Airway epithelial cell (primary cell): ENCODE data around the genes UQCRFS1, VSTM2B and TDRD12.

- RAMPAGE, long total RNA: no peak
These were observed 23.3 kb upstream of the ZNF724 start for GRCh38 chr19:23273130-23274295.

DNA sequence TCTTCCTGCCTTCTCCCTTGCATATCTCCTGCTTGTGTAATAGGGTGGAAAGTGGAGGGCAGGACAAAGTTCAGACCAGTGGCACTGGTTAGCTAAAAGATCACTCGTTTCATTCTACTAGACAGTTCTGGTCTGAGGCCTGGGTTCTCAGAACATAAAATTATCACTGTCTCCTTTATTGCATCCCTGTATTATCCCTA lies 52.9 kb downstream of the ZNF726 start:
- RAMPAGE, long total RNA: no peak

DNA sequence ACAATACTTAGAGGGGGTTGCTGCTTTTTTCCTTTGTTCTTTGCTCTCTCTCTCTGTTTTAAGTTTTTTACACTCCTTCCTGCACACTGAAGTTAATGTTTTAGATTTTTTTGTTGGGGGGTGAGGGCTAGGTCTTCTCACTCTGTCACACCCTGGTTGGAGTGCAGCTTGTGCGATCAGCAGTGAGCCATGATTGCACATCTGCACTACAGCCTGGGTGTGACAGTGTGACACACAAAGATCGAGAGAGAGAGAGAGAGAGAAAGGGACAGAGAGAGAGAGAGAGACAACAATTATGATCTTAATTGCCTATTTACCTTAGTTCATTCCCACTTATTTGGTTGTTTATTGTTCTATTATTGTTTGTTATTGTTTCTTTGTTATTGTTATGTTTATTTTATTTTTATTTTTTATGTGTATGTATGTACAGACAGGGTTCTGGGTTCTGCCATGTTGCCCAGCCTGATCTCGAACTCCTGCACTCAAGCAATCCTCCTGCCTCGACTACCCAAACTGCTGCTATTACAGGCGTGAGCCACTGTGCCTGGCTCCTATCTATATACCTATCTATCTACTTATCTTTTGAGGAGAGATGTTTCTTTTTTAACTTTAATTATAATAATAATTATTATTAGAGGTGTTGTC lies 1432.1 kb downstream of the UQCRFS1 start:
- RAMPAGE, long total RNA: no peak

- RAMPAGE, long total RNA: no peak
These were observed 677.8 kb downstream of the UQCRFS1 start for GRCh38 chr19:28534795-28535853.

DNA sequence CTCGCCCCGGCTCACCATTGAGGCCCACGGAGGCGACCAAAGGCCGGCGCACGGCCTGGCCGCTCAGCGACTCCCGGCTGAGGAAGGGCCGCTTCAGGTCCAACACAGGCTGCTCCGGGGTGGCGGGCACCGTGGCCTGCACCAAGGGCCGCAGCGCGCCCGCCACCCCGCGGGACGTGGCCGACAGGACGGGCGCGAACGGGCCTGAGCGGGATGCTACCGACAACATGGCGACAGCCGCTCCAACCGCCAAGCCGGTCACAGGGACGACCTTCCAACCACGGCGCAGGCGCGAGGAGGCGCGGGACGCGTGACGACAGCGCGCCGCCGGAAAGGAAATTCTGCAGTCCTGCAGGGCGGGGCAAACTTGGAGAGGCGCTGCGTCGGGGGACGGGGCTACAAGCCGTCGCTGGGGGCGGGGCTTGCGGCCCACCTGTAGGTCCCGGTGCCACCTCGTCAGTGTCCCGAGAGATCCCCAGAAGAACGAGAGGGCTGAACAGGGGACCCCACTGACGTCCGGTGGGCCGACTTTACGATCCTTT lies at the start of gene UQCRFS1:
TSS of gene UQCRFS1 (minus strand) at position 262 of the 542 bp plus-strand sequence.
- RAMPAGE, long total RNA: no peak

- RAMPAGE, long total RNA: no peak
These were observed 120.7 kb upstream of the VSTM2B start for GRCh38 chr19:29404992-29405539.

DNA sequence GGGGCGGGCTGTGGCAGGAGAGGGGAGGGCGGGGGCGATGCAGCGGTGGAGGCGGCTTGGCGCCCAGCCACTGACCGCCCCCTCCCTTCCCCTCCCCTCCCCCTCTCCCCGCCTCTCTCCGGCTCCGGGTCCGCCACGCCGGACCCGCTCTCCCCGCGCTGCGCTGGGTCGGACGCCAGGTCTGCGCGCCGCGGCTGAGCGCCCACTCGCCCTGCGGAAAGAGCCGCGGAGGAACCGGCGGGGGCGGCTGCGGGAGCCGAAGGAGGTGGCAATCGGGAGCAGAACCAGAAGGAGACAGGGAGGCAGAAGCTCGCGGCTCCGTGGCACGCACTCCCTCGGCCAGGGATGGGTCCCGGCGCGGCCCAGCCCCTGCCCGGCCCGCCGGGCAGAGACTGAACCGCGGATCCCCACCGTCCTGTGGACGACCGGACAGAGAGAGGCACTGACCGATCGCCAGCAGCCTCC lies at the start of gene VSTM2B:
TSS of gene VSTM2B (plus strand) at position 111 of the 465 bp plus-strand sequence.
- RAMPAGE, long total RNA: no peak

DNA sequence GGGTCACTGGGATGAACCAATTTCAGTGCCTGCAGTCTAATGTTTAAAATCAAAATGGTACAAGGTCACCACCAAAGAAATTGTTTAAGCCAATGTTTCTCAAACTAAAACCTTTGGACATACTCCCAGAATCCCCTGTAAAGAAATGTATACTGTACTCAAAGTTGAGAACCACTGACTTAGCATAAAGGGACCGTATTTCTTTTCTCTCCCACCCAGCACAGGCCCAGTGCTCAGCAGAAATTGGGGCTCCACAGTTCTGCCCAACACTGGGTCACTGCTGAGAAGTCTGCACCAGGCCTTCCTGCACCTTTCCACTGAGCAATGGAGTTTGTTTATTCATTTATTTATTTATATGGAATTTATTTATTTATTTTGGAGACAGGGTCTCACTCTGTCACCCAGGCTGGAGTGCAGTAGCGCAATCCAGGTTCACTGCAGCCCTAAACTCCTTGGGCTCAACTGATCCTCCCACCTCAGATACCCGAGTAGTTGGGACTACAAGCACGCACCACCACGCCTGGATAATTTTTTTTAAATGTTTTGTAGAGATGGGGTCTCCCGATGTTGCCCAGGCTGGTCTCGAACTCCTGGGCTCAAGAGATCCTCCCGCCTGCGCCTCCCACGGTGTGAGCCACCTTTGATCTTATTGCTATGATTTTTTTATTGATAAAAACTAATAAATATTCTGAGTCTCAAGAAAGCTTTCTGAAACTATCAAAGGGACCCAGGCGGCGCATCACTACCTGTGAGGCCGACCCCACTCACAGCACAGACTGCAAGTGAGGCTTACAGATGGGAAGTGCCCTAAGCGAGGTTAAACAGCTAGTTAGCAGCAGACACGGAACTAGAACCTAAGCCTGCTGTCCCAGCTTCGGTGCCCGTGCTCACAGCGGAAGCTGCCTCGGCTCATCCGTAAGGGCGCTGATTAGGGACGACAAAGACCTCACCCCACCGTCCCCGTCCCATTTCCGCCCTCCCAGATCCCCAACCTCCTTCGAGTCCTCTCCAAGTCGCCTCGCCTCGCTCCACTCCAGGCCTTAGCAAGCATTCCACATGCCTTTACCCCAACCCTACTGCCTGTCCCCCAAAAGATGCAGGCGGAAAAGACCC lies 720 bp upstream of the POP4 start:
- RAMPAGE, long total RNA: no peak

- RAMPAGE, long total RNA: no peak
These were observed 2.6 kb upstream of the PLEKHF1 start for GRCh38 chr19:29662338-29663399.

GRCh38 chr19:29672784-29673347 lies 7.6 kb downstream of the PLEKHF1 start:
- RAMPAGE, long total RNA: no peak

DNA sequence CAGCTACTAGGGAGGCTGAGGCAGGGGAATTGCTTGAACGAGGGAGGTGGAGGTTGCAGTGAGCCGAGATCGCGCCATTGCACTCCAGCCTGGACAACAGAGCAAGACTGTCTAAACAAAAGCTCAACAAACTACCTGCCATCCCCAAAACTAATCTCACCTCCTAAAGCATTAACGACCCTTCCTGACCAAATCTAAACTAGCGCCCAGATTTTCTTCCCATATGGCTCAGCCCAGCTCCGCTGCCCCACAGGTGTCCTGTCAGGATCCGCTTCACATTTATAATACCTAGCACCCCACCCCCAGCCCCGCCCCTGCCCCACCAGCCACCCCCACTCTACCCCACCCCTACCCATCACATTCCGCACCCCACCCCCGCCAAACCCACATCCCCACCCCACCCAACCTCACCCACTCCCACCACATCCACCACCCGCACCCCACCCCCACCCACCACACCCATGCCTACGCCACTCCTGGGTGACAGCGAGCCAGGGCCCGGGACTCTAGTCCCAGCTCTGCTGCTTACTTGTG lies 616 bp downstream of the C19orf12 start:
- RAMPAGE, long total RNA: no peak

DNA sequence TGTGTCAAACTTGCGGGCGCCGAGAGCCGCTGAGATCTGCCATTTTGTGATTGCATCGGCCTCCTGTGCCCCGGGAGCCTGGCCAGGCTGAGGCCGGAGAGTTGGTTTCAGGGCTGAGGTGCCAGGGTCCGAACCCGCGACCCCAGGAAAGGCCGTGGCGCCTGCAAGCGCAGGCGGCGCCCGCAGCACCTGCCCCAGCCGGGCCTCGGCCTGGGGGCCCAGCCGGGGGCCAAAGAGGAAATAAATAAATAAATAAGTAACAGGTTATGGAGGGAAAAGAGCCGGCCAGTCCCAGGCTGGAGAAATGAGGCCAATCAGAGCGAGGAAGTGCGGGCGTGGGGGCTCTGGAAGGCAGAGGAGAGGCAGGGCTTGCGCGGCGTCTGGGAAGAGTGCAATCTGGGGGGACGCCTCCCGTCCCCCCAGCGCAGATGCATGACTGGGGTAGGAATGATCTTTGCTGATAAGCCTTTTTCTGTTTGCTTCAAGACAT lies 145.7 kb upstream of the ZNF536 start:
- RAMPAGE, long total RNA: no peak

DNA sequence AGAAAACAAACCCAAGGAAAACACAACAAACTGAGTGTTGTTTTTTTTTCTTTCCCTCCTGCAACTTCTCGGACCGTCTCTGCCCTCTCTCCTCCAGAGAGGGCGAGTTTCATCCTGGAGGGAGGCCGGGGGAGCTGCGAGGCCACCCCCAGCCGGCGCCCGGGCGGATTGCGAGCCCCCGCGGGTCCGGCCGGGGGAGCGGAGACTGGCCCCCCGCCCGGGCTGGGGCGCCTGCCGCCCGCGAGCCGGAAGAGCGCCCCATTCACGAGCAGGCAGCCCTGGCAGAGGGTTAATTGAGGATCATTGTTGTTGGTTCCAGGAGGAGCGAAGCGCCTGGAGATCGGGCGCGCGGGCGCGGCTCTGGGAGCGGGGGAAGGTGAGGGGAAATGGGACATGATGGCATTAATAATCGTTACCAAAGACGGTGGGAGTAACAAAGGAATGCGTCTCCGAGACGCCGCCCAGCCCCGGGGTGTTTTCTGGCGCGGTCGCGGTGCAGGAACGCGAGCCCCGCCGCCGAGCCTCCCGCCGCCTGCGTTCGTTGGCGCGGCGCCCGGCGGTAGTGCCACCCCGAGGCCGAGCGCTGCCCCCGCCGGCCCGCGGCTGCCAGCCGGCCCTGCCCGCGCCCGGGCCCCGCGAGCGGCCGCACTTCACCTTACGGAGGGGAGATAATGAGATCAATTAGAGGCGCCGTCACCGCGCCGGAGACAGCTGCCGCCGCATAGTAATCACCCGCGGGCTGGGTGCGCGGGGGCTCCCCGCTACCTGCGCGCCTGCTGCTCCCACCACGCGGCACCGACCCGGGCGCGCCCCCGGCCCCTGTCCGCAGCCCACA lies 2.7 kb downstream of the ZNF536 start:
- RAMPAGE, long total RNA: no peak

GRCh38 chr19:30719248-30720319 lies 347.4 kb downstream of the ZNF536 start:
- RAMPAGE, long total RNA: no peak

- RAMPAGE, long total RNA: no peak
These were observed 2.6 kb upstream of the TSHZ3 start for GRCh38 chr19:31351573-31352496.

DNA sequence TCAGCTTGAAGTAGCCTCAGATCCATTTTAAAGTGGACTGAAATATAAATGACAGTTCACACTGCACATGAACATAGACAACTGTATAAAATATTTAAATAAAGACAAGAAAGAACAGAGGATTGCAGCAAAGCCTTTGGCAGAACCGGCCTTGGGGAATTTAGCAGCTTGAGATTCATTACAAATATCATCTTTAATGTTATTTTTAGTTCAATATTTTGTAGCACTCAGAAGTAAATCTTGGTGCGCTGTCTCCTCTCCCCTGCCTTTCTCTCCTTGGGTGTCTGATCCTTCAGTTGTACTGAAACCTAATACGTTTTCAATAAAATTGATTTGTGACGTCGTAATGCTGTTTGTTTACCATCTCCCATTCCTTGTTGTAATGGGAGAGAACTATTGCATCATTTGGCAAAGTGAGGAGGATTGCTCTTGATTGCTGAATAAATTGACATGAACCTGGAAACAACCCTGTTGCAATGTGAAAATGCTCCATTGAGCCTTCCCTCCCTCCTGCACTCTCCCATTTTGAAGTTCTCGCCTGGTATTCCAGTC lies 43.2 kb upstream of the TSHZ3 start:
- RAMPAGE, long total RNA: no peak

GRCh38 chr19:31803354-31803603 lies 454.0 kb upstream of the TSHZ3 start:
- RAMPAGE, long total RNA: no peak

- RAMPAGE, long total RNA: no peak
These were observed 1.8 kb downstream of the ZNF507 start for GRCh38 chr19:32347099-32347744.

DNA sequence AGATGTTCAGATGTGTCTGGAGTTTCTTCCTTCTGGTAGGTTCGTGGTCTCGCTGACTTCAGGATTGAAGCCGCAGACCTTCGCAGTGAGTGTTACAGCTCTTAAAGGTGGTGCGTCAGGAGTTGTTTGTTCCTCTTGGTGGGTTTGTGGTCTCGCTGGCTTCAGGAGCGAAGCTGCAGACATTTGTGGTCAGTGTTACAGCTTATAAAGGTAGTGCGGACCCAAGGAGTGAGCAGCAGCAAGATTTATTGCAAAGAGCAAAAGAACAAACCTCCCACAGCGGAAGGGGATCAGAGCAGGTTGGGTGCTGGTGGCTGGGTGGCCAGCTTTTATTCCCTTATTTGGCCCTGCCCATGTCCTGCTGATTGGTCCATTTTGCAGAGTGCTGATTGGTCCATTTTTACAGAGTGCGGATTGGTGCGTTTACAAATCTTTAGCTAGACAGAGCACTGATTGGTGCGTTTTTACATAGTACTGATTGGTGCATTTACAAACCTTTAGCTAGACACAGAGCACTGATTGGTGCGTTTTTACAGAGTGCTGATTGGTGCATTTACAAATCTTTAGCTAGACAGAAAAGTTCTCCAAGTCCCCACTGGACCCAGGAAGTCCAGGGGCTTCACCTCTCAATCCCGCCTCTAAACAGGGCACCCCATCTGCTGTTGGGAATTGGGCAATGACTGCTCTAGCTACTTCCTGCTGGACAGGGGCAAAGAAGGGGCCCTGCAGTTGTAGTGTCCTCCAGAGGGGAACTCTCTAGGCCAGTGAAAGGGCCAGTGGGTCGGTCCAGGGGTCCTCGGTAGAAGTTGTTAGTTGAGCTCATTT lies 1.8 kb downstream of the NUDT19 start:
- RAMPAGE, long total RNA: no peak

DNA sequence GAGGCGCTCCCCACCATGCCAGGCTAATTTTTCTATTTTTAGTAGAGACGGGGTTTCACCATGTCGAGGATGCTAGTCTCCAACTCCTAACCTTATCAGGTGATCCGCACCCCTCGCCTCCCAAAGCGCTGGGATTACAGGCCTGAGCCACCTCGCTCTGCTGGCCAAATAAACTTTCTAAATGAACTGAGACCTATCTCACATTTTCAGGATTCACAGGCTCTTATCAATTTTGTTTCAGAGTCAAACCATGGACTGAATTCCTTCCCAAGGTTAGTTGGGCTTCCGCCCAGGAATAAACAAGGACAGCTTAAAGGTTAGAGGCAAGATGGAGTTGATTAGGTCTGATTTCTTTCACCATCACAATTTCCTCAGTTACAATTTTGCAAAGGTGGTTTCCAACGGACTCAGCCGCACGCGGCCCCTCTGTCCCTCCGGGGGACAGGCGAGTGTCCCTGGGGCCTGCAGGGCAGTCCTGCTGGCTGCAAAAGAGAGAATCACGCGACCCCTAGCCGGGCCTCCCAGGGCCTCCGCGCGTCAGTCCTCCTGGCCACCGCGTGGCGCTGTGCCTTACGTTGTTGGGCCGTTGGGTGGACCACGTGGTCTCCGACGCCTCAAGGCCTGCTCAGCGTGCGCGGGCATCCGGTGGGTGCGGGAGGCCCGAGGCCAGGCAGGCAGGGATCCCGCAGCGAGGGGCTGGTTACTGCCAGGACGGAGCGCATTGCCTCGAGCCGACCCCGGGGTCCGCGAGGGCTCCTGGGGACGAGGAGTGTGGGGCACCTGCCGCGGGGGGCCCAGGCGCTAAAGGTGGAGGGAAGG lies at the start of gene TDRD12:
TSS of gene TDRD12 (plus strand) at position 622 of the 819 bp plus-strand sequence.
- RAMPAGE, long total RNA: no peak